Omental fat pad (tissue), 4 donors: ENCODE measurements around a stretch of chr17.

DNA sequence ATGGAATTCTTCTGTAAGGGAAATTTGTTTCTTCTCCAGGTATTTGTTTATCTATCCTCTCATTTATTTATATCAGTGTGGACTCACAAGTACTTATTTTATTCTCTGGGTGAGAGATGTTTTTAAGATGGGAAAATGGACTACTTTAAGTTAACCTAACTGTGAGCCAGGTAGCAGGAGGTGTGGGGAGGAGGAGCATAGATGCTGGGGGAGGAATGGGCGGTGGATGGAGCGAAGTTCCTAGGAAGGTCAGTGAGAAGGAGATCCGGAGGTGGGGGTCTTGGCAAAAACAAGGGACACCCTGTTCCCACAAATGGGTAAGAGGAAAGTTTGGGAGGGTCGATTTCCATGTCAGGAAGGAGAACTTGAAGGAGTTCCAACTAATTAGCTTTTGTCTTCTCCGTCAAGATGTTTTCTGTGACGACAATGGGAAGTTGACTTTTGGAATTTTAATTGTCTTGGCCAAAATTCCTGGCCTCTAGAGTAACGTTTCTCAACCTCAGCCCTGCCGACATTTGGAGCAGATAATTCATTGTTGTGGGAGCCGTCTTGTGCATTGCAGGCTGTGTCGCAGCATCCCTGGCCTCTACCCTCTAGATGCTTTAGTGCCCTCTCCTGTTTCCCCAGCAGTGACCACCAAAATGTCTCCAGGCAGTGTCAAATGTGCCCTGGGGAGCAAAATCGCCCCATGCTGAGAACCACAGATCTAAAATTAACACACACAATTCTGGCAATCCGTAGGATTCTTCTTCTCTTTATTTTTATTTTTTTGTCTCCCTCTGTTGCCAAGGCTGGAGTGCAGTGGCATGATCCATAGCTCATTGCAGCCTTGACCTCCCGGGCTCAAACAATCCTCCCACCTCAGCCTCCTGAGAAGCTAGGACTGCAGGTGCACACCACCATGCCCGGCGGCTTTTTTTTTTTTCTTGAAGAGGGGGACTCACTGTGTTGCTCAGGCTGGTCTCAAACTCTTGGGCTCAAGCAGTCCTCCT is 97.1 kb downstream of the PITPNC1 start:
- PRO-cap = no peak
- RAMPAGE, long total RNA, 4 experiments = no peak in any of the 4 experiments

- PRO-cap = no peak
- RAMPAGE, long total RNA, 4 experiments = no peak in any of the 4 experiments
Measured at GRCh38 chr17:67549734-67550312, 167.9 kb upstream of the NOL11 start.

DNA sequence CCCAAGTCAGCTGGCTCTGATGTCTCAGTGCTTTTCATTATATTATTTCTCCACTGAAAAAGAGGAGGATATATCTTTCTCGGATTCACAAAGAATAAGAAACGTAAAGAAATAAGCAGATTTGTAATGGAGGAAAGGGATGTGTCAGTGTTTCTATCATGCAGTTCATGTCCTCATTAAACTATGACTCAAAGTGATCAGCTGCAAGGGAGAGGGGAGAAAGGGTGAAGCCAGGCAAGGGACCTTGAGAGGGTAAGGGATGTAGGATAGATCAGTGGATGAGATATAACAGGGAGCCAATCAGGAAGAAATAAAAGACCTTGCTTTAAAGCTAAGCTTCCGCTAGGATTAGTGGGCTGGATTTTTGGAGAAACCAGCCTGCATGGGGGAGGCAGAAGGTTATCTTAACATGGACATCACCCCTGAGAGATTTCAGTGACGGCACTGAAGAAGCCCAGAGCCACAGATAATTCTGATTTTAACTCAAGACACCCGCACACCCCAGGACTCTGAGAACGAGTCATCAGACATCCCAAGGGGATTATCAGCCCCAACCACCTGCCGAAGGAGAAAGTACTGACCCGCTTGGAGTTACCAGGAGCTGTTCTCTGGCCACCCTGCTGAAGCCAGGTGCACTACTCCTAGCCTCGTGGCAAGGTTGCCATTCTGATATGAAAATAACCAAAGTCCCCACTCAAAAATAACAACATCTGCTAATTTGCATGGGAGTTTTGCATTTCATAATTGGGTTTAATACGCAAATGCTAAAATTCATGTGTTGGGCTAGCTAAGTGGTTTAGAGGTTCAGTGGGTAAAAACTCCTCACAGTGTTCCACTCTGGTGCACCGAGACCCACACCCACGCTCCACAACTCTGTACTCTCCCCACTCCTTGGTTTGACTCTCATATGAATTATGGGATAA is 143.2 kb upstream of the NOL11 start:
- PRO-cap = no peak
- RAMPAGE, long total RNA, 4 experiments = no peak in any of the 4 experiments

DNA sequence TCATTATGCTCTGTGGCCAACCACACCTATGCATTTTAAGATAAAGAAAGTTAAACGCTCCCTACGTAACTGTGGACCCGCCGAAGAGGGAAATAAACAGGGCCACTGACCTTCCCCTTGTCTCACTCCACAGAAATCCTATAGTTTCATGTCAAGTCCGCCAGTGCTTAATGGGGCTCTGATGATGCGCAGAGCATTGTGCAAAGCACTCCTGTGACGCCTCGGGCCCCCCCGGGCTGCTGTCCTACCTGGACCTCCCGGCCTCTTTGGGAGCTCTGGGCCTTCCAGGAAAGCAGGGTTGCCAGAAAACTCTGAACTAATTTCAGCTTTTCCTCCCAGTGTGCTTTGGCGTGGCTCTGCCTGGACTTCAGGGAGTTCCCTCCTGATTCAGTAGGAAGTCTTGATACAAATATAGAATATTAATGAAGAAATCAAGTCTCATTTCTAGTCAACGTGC is 84.1 kb upstream of the NOL11 start:
- PRO-cap = no peak
- RAMPAGE, long total RNA, 4 experiments = no peak in any of the 4 experiments

DNA sequence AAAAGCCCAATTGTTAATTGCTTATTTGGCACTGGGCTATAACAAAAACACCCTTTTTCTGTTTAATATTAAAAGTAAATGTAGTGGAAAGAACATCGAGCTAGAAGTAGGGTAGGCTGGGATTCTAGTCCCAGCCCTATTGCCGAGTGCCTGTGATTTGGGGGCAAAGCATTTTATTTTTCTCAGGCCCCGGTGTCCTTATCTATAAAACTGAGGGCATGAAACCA is 60.4 kb upstream of the NOL11 start:
- PRO-cap = no peak
- RAMPAGE, long total RNA, 4 experiments = no peak in any of the 4 experiments

DNA sequence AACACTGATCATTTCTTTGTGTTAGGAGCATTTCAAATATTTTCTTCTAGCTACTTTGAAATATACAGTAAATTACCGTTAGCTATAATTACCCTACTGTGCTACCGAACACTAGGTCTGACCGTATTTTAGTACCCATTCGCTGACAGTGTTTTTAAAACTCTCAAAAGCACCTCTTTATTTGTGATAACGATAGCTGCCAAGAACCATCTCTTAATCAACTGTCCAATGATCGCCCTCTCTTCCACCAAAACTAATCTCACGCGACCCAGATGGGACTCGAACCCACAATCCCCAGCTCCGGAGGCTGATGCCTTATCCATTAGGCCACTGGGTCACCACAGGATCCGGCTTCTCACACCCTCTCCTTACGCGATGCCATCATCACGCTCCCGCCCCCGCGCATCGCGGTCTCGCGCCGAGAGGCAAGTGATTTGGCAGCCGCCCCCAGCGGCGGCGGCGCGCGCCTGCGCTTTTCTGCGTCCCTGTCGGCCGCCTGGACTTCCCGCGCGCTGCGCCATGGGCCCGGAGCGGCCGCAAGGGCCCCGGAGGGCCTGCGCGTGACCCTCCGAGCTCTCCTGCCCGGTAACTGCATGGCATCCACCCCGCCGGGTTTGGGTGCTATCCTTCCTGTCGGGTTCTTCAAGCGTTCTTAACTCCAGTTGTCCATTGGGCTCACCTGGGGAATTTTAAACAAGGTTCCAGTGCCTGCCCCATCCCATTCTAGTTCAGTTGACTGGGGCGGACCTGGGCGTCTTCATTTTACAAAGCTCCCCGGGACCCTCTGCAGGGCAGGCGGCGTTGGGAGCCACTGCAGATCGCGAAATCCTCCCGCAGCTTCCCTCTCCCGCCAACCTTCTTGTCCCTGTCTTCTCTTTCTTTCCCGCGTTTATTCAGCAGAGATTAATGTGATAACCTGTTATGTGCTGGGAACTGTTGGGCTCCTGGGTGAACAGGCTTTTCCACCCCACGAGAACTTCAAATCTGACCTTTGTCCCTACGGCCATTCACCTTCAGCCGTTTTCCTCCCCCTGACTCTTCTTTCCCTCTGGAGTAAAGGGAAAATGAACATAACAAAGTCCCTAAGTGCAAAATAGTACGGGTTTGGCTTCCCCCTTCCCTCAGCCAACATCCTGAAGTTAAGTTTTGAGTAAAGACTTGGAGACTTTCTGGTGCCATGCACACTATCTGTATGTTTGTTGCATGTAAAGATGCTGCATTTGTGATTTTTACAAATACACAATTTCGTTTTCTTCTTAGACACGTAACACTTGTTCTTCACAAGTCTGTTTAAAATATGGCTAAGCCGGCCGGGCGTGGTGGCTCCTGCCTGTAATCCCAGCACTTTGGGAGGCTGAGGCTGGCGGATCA is 15.4 kb upstream of the KPNA2 start:
- PRO-cap = bidirectional peak, plus-strand start at position 531 of the sequence, minus-strand start at position 342 of the sequence
- RAMPAGE, long total RNA, 4 experiments = no peak in any of the 4 experiments

GRCh38 chr17:68101265-68102303 is 66.0 kb downstream of the KPNA2 start:
- PRO-cap = no peak
- RAMPAGE, long total RNA, 4 experiments = no peak in any of the 4 experiments

GRCh38 chr17:68237186-68237757 is 10.6 kb upstream of the AMZ2 start:
- PRO-cap = no peak
- RAMPAGE, long total RNA, 4 experiments = no peak in any of the 4 experiments

DNA sequence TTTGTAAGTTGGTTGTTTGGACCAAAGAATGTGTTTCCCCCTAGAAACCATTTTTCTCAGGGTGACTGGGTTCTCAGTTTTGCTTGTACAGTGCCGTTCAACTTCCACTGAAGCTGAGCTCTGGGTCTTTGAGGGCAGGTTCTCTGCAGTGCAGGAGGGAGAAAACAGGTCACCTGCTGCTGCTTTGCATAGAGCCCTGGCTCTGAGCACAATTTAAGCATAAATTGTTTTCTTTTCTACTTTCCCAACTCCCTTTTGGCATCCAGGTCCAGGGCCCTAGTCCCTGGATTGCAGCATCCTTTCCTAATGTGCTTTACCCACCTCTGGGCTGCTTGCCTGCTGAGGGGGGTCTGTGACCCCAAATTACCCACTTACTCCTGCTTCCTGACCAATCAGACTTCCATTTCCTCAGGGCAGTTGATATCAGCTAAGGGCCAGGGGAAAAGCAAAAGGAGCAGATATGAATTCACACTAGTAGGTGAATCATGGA is 8.8 kb upstream of the AMZ2 start:
- PRO-cap = no peak
- RAMPAGE, long total RNA, 4 experiments = no peak in any of the 4 experiments

DNA sequence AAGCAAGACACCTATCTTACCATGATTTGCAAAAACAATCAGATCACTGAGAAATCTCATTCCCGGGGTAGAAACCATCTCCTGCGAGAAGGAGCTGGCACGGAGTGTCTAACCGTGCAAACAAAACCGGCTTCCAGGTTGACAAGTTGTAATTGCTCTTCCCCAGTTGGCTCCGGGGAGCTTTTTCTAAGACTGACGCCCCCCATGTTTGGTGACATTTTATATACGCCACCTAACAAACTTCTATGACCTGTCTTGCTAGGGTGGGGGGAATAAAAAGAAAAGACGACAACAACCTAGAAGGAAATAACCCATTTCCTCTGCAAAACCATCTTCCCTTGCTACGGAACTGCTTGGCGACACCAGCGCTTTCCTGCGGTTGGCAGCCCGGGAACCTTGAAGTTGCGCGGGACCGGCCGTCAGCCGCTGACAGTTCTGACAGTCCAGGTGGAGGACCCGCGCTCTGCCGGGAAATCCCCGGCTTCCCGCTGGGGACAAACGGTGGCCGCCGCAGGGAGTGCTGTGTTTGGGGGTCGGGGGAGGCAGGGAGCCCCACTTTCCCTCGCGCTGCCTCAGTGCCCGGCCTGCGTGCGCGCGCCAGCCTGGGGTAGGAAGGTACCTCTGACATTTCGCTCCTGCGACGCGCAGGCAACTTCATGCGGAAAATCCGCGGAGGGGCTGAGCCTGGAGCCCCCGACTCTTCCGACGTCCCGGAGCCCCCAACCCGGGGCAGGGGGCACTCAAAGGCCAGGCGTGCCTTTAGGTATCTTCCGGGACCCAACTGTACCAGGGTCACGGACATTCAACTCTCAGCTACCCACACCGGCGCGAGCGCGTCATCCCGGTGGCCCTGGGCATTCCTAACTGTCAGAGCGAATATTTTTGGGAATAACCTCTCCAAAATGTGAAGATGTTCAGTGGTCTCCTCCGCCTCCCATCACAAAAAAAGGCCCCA is 593 bp downstream of the SLC16A6 start:
- PRO-cap = no peak
- RAMPAGE, long total RNA, 4 experiments = no peak in any of the 4 experiments

- PRO-cap = no peak
- RAMPAGE, long total RNA, 4 experiments = no peak in any of the 4 experiments
Measured at GRCh38 chr17:68413357-68414298, 43.7 kb downstream of the WIPI1 start.

DNA sequence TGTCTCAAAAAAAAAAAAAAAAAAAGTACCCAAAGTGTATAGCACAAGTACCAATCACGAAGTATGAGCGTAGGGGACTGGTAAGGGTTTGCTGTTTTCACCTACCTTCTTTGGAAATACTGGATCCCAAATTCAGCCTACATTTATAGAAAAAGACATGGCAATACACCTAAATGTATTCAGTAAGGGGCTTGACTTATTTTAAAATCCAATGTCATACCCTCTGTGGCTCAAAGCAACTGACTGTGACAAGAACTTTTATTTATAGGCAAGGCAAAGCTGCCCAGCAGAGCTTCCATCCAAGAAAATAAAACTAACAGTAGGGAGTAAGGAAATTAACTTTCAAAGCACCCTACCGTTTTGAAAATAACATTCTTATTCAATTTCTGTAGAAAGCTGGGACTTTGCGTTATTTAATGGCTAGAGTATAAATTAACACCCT is 1.9 kb downstream of the WIPI1 start:
- PRO-cap = no peak
- RAMPAGE, long total RNA, 4 experiments = no peak in any of the 4 experiments

- PRO-cap = bidirectional peak, plus-strand start at chr17:68512033, minus-strand start at chr17:68511873
- RAMPAGE, long total RNA, 4 experiments = start-site peak on the plus strand in 3 of 4 experiments, at chr17:68511789-68512073 at its widest, 642 to 1,459 reads per replicate
Measured at GRCh38 chr17:68511123-68512185, 776 bp upstream of the PRKAR1A start.

- PRO-cap = no peak
- RAMPAGE, long total RNA, 4 experiments = start-site peak on the plus strand in 1 of 4 experiments, at chr17:68515087-68515108 at its widest, 222 reads per replicate
Measured at GRCh38 chr17:68514683-68515246, 2.5 kb downstream of the PRKAR1A start.

GRCh38 chr17:68543139-68543413 is 30.8 kb downstream of the PRKAR1A start:
- PRO-cap = no peak
- RAMPAGE, long total RNA, 4 experiments = no peak in any of the 4 experiments

- PRO-cap = no peak
- RAMPAGE, long total RNA, 4 experiments = no peak in any of the 4 experiments
Measured at GRCh38 chr17:68554519-68555164, 42.4 kb downstream of the PRKAR1A start.

- PRO-cap = no peak
- RAMPAGE, long total RNA, 4 experiments = no peak in any of the 4 experiments
Measured at GRCh38 chr17:68595414-68596267, 5.5 kb downstream of the FAM20A start.

DNA sequence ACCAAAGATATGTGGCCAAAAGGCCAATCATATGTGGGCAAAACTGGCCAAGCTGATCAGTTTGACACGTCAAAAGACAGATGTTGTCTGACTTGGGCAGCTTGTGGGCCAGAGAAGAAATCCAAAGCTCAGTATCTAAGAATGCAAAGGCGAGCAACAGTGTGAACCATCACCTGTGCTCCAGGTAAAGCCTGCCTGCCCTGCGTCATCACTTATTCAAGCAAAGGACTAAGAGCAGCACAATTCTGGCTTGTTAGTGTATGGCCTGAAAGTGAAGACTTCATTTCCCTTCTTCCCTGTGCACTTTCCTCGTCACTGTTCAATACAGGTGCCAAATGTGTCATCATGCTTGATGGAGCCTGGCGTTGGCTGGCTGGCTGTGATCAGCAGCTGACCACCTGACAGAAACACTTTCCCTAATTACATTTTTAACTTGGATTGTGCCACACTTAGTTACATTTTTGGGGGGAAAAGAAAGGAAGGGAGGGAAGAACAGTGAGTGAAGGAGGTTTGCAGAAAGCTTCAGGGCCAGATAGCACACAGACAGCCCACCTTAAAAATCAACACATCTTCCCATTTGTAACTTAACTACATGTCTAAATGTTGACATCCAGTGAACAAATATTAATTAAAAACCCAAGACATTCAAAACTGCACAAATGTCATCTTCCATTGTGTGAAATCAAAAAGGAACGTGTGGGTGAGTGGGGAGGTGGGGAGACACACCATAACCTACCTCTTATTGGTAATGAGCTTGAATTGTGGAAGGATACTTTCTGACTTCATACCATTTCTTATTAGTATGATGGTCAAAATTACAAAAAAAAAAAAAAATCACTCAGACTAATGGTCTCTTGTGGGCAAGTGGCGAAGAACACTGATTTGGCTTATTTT is 4.5 kb downstream of the FAM20A start:
- PRO-cap = no peak
- RAMPAGE, long total RNA, 4 experiments = no peak in any of the 4 experiments

DNA sequence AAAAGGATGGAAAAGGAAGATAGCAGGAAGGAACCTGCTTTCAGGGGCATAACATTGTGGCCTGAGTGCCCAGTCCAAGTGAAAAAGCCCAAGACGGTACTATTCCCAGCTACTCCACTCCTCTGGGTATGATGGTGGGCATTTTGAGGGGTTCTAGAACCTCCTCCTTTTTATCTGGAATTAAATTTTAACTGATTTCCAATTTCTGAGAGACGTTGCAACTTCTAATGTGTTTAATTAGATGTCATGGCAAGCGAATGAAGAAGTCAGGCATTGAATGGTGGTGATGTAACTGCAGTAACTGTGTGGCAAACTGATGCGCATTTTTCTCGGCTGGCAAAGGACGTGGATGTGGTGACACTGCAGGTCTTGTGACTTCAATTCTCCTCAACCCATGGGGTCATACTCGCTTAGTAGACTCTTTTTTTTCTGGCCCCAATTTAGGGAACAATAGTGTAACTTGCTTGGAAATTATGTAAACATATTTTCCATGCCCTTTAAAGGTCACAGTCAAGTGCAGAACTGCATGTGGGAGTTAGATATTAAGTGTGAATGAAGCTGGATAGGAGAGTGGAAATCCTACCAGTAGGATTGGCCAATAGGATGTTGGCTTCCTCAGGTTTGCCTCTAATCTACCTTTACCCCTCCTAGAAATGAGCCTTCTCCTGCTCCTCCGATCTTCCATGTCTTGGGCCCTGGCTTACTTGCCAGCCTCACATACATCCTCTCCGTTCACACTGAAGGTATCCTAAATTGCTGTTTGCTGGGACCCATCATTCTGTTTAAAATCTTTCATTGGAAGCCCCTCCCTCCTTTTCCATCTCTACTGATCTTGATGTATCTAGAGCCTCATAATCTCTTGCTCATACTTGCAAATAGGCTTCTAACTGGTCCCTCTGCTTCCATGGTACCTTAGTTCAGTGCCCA is 1.9 kb upstream of the FAM20A start:
- PRO-cap = no peak
- RAMPAGE, long total RNA, 4 experiments = start-site peak on the plus strand in 1 of 4 experiments, centred at position 553 of the sequence, 10 reads per replicate

DNA sequence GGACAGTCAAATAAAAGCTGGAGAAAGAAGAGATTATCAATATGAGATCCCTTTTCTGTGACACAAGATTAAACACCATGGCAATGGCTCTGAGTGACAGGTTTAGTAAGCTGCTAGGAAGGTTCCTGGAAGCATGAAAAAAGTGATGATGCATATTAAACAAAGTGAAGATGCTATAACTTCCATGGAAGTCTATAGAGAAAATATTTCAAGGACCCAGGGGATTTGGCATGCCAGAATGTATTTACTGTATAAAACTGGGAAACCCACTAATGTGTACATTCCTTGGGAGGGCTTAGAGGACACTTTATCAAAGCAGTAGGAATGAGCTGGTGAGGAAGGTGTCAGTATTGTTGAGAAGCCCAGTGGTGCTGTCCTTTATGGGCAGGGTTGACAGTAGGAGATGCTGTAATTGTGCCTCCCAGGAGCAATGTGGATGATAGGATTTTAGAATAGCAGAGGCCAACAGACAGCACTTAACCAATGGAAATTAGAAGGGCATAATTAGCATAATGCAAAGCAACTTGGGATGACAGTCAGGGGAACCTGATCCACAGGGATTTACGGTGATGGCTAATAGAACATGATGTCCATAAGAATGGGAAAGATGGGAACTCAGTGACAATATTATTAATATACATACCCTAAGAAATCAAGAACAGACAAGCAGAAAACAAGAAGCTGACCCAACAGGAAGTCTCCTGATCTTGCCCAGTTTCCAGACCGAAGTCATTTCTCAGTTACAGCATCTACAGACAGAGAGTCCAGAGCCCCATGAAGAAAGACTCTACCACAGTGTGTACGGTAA is 132.9 kb downstream of the ABCA8 start:
- PRO-cap = no peak
- RAMPAGE, long total RNA, 4 experiments = no peak in any of the 4 experiments